ENCODE data around the genes PROSER2, CCDC3 and FRMD4A.

- PRO-cap, result no peak
These were observed 44.5 kb upstream of the ECHDC3 start for GRCh38 chr10:11697570-11698190.

DNA sequence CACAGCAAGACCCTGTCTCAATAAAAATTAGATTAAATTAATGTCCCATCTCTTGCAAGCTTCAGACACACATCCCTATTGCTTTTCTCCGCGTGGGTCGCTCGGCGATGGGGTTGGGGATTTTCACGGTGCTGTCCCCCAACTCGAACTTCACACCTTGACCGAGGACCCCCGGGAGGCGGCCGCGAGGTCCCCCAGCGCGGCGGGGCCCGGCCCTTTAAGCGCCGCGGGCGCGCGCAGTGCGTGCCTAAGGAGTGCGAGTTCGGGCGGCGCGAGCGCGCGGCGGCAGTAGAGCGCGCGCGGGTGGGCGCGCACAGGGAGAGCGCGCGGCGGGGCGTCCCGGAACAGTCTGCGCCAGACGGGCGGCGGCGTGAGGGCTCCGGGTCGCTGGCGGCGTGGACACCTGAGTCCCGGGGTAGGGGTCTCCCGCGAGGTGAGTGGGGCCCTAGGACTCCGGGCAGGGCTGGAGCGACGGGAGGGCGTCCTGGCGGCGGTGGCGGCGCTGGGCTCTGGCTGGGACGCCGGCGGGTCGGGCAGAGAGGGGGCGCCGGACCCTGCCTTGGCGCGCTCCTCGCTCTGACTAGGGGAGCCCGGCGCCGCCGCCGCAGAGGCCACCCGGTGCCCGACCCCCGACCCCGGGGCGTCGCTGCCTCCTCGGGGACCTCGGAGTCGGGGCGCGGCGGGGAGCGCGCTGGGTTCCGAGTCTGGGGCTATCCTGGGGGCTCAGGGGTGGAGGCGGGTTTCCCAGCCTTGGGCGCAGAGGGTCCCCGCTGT lies at the start of gene PROSER2:
TSS of gene PROSER2 (plus strand) at position 319 of the 774 bp plus-strand sequence.
- PRO-cap, result unidirectional peak, plus-strand start at position 269 of the sequence; unidirectional peak, plus-strand start at position 319 of the sequence

DNA sequence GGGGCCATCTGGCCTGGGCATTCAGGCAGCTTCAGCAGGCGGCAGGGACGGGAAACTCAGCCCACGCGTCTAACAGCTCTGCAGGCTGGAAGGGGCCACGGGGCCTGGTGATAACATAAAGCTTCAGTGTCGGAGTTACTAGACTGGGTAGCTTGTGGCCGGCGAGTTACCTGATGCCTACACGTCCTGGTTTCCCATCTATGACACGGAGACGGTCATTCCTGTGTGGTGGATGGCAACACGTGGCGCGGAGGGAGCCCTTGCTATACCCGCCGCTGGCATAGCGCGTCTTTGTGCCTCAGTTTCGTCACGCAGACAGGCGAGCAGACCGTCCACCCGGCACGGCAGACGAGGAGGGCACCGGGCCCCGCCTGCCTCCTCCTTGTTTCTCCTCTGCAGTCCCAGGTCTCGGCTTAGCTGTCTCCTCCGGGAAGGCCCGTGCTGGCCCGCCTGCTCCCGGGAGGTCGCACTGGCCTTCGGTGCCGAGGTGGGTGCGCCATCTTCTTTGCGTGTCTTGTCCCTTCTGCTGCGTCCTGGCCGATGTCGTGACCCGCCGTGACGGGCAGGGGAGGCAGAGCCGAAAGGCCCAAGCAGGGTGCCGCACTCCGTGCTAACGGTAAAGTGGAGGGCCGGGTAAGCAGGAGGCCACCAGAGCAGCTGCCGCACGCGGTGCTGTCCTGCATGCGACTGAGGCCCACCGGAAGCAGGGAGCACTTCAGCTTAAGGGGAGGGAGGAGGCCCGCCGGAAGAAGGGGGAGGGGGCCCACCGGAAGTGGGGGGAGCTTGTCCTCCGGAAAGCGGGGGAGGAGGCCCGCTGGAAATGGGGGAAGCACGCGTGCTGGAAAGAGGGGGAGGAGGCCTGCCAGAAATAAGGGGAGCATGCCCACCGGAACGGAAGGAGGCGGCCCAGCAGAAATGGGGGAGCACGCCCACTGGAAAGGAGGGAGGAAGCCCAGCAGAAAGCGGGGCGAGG lies 71.1 kb downstream of the PROSER2 start:
- PRO-cap, result no peak

- PRO-cap, result no peak
These were observed 6.9 kb upstream of the SEC61A2 start for GRCh38 chr10:12122487-12123005.

DNA sequence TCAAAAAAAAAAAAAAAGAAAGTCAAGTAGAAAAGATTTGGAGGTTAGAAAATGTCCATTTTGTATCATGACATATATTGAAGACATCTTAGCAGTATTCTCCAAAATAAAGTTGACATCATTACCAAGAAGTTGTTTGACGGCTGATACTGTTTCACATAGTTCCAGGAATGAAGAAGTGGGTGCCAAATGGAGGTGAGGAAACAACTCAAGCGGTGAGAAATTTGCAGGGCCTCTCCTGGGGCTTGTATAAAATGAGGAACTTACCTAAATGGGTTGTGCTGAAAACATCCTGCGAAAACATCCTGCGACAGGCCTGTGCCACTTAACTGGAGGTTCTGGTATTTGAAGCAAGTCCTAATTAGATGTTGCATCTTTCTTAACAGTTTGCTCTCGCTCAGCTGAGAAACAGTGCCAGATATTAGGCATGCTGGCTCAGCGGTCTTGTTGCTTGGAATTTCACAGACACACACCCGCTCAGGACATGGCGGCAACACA lies 47.8 kb downstream of the CDC123 start:
- PRO-cap, result bidirectional peak, plus-strand start at position 324 of the sequence, minus-strand start at position 172 of the sequence

DNA sequence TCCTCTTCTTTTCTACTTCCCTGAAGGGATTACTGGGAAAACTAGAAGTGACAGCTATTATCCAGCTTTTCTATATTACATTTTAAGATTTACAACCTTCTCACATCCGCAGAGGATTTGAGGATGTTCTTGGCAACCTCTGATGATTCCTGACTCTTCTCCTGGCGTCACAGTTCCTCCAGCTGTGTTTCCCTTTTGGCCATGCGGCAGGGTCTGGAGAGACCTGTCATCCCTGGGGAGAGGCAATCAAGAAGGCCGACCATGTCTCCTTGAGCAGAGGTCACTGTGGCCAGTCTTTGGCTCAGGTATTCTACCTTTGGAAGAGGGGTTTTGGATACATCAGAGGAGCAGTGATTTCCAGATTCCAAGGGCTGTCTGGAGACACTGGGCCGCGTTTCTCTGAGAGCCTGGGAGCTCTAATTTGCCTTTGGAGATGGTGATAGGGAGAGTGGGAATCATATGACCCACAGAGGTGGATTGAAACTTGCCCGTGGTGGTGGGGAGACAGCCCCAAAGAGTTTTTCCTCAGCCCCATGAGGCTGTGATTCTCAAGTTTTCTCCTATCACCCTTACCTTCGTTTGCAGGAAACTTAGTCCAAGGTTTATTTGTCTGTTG lies 82.5 kb downstream of the CAMK1D start:
- PRO-cap, result no peak

- PRO-cap, result no peak
These were observed at the start of gene CCDC3 for GRCh38 chr10:13001578-13002111. Gene CCDC3 (minus strand): TSS chr10:13001713.

DNA sequence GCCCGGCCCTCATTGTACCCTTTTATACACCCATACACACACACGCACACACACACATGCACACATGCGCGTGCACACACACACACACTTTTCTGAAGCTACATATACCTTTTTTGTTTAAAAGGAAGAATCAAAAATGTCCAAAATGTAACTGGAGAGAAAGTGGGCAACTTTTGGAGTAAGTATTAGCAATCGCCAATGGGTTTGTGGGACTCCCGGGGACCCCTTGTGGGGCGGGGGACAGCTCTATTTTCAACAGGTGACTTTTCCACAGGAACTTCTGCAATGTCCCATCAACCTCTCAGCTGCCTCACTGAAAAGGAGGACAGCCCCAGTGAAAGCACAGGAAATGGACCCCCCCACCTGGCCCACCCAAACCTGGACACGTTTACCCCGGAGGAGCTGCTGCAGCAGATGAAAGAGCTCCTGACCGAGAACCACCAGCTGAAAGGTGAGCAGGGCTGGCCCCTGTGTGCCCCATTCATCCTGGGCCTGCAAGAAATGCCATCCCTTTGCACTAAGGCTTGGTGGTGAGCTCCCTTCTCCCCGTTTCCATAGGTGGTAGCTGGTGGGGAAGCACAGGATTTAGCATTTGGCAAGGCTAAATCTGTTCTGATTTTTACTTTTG lies 9.0 kb downstream of the OPTN start:
- PRO-cap, result no peak

GRCh38 chr10:13272186-13272670 lies 27.6 kb downstream of the PHYH start:
- PRO-cap, result no peak

DNA sequence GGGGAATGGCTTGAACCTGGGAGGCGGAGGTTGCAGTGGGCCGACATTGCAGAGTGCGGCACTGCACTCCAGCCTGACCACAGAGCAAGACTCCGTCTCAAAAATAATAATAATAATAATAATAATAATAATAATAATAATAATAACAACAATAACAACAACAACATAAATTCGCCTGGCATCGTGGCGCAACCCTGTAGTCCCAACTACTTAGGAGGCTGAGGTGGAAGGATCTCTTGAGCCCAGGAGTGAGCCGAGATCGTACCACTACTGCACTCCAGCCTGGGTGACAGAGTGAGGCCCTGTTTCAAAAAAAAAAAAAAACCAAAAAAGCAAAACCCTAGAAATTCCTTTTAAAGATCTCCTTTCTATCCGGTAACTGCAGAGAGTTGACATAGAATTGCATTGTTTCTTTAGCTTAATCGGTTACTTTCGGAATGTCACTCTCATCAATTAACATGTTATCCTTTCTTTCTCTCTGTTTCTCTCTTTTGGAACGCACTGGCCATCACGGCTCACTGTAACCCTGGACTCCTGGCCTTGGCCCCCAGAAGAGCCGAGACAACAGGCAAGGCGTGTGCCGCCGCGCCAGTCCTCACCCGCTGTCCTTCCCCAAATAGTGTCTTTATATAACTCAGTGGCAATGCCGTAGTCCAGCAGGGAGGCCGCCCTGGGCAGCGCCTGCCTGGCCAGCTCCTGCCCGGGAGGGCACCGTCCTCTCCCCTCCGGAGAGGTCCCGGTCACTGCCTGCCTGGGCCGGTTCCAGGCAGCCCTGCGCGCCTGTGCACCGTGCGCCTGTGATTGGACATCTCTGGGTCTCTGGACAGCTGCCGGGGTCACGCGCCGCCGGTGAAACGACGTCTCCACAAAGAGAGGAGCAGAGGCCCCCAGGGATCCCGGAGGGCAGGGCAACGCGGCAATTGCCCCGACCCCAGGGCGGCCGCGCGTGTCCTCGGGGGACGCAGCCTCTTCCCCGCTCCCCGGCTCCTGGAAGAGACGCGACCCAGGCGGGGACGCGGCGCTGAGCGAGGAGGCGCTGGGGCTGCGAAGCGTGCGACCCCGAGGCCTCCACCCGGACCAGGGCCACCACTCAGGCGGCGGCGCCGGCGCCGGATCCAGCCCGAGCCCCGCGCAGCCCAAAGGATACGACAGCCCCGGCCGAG lies 662 bp downstream of the PHYH start:
- PRO-cap, result bidirectional peak, plus-strand start at position 1,081 of the sequence, minus-strand start at position 742 of the sequence

DNA sequence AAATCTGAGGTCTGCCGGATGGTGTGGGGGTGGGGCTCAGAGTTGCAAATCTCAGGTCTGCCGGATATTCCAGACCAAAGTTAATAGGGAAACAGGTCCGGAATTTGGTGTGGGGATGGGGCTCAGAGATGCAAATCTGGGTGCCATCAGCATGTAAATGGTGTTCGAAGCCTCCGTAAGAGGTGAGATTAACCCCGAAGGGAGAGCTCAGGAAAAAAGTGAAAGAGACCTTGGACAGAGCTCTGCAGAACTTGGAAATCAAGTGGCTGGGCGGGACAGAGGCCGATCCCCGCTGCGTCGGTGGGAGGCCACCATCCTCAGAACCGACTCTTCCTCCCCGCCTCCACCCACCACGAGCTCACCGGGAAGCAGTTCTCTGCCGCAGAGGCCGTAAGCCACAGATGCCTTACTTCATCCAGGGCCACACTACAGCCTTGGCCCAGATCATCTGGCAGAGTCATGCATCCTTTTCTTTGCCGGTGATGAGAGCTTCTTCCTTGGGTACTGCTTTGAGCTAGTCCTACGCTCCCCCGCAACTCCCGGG lies 1.8 kb upstream of the SEPHS1 start:
- PRO-cap, result bidirectional peak, plus-strand start at position 400 of the sequence, minus-strand start at position 260 of the sequence

DNA sequence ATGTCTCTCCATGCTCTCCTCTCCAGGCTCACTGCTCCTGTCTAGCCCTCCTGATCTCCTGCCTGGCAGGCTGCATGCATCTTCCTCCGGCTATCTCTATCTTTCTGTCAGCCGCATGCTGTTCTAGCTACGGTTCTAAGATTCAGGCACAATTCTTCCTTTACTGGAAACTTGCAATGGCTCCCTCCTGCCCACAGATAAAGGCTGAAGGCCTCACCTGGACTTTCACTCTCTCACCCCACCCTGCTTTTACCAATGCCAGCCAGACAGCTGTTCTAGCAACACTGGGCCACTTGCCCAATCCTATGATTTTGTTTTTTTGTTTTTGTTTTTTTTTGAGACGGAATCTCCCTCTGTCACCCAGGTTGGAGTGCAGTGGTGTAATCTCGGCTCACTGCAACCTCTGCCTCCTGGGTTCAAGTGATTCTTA lies 38.3 kb downstream of the BEND7 start:
- PRO-cap, result no peak

DNA sequence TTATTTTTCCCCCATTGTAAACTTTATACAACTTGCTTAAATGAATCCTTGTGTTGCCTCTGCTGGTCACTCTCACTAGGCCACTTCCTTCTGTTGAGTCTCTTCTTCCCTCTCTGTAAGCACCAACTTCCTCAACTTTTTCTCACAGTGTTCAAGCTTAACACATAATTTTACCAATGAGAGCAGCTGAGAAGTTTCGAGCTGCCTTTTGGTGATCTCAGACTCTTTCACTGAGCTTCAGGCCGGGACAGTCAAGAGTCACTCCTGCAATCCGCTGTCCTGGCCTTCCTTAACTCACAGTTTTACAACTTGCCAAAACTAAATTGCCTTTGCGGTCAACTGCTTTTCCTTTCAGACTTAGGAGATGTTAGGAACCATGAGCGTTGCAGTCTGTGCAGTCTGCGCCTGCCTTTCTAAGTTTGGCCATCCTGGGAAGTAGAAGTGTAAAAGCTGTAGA lies 47.5 kb downstream of the PRPF18 start:
- PRO-cap, result no peak

DNA sequence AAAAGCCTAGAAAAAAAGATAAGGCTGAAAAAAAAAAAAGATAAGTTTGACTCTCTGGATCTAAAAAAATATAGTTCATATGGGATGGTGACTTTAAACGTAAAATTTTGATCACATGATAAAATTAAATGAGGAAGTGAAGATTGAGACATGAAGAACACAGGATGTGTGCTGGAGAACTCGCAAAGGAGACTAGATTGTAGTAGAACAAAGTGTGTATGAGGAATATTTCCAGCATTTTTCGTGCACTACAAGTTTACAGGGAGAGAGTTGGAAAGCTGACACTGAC lies 286.4 kb downstream of the PRPF18 start:
- PRO-cap, result no peak

DNA sequence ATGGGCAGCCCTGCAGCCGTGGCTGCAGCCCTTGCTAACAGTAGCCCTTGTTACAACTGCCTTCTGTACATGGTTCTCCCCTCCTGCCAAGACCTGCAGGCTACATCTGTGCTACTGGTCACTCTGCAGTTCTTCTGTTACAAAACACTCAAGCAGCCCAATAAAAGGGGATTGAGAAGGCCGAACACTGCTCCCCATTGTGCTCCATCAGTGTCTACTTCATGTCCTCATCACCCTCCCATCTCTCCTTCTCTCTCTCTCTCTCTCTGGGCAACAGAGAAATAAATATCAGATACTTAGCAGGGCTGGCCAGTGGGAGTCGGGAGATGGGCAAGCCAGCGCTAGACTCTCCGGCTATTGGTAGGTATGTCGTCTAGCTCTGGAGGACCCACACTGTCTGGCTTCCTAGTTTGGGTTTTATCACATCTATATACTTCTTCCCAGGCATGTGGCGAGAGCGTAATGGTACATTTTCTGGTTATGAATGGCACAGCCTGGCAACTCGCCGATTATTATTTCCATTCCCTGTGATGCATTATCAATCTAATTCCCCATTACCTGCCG lies 299.0 kb downstream of the PRPF18 start:
- PRO-cap, result no peak

DNA sequence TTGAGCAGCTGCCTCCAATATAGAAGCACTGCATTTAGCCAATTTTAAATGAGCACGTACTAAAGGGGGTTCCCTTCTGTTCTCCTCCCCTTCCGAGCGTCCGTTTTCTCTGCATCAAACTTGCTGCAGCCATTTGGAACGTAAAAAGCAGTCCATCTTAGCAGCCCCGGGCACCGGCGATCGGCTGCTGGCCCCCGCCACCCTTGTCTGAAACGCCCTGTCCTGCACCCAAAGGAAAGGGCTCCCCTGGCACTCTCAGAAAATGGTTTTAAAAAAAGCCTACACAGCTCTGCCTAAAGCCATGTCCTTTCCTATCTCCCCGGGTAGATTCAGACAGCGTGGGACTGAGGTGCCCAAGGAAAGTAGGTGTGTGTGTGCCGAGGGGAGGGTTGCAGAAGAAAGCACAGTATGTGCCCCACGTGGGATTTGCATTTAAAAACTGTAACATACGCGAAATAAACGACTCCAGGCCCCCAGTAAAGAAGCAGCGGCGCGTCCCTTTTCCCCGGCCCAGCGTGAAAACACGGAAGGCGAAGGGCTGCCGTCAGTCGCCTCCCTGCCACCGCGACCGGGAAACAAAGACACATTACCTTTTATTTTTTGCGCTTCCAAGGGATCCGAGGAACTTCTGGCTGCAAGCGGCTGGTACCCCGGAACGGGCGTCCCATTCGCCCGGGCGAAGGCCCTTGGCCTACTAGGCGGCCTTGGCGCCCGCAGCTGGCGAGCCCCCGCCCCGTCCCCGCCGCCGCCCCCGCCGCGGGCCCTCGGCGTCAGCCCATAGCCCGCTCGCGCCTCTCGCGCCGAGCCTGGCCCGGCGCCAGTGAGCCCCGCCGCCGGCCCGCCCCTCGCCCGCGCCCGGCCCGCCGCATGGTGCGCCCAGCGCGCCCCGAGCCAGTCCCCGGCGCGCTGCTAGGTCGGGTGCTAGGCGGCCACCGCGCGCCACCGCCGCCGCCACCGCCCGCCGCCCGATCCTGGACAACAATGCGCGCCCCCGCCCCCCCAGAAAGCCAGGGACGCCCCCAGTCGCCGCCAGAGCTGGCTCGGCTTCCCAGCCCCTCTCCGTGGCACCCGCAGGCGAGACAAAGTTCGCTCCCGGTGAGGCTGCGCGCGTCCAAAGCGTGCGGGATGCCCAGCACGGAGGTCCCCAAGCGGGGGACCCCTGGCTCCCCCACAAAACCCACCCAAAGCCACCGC lies 304.7 kb downstream of the PRPF18 start:
- PRO-cap, result no peak

GRCh38 chr10:13892228-13892576 lies 305.4 kb downstream of the PRPF18 start:
- PRO-cap, result no peak

DNA sequence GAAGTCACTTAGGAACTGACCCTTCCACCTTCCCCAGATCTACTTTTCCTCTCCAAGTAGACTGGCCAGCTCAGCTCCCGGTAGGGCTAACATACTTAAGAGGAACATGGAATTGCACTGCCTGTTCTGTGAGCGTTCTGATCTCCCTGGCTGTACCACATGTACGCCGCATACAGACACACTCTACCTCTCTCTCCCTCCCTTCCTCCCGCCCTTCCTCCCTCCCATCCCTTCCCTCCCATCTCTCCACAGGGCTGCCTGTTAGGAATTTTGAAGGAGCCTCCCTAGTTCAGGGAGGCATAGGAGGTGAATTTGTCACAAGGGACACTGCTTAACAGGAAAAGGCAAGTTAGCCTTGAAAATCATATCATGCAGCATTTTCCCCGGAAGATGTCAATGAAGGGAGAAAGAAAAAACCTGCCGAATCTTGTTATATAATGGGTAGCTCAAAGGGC lies at the start of gene FRMD4A:
TSS of gene FRMD4A (minus strand) at position 178 of the 455 bp plus-strand sequence.
- PRO-cap, result no peak

DNA sequence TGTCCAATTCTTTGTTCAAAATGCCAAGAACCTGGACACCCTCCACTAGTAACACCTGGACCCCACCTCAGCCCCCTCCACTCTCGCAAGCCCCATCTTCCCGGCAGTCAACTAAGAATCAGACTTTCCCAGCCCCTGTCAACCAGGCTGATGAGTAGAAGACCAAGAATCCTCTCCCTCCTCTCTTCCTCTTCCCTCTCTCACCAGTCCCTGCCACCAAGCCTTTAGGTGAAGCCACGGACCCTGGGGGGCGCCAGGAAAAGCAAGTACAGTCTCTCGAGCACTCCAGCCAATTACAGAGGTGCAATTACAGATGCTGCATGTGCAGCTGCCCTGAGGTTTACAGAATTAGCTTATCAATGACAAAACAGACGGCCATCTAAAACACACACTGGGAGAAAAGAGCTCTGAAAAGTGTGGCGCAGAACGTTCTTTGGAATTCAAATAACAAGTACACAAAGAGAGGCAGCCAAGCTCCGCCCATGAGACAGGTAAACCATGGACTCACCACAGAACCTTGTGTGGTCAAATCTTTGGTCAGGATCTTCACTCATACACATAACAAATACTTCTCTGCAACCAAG lies 189.4 kb downstream of the FAM107B start:
- PRO-cap, result no peak

DNA sequence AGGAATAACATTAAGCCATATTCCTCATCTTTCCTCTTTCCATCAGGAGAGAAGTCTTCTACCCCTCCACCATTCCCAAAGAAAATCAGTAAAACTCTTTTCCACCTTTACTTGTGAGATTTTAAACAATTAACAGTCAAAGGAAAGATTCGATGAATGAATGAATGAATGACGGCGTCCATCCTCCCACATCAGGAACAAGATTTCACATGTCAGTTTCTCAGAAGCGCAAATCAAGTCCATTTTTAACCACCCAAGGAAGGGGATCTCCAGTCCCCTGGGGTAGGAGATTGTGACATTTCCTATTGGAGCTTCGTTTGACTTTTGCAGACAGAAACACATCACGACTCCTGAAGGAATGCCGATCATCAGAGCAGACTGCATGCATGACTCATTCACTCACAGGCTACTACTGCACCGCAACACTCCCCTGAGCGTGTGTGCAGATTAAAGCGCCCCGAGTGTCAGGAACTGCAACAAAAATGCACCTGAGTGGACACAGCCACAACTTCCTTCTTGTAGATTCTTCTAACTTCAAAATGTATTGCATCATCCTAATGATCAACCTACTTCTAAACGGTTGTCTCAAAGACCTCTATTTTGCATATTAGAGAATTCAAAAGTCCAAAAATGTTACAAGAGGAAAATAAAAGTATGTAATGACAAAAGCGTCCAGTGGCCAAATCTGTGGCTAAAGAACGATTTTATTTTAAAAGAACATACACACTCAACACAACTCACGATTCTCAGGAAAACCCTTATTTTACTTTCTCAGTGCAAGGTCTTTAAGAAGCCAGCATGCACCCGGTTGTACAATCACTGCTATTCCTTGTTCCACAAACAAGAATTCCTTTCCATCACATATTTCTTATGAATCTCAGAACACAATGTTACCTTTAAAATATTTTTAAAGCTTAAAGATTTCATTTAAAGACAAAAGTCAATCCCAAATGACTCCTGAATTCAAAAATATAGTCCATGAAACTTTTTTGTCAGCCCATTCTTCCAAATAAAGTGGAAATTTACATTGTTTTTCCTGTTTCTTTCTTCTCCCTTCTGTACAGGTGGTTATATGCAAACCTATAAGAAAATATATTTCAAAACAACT lies 172.6 kb downstream of the FAM107B start:
- PRO-cap, result bidirectional peak, plus-strand start at position 476 of the sequence, minus-strand start at position 454 of the sequence